GM19240 (cell line): ENCODE measurements around a stretch of chr17.

- RRBS = no CpG with 5 or more reads among the region's 2 CpGs
Measured at GRCh38 chr17:4858068-4858449, 24.9 kb downstream of the MINK1 start.

DNA sequence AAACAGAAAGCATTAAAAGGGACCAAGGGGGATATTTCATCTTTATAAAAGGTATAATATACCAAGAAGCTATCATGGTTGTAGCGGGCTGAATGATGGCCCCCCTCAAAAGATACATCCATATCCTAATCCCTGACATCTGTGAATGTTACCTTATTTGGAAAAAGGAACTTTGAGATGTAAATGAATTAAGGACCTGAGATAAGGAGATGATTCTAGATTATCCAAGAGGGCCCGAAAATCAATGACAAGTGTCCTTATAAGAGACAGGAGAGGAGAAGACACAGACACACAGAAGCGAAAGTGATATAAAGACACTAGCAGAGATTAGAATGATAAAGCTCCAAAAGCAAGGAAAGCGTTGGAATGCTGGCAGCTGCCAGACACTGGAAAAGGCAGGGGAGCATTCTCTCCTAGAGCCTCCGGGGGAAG lies 12.6 kb upstream of the GP1BA start:
- RRBS = no CpG with 5 or more reads among the region's 5 CpGs

DNA sequence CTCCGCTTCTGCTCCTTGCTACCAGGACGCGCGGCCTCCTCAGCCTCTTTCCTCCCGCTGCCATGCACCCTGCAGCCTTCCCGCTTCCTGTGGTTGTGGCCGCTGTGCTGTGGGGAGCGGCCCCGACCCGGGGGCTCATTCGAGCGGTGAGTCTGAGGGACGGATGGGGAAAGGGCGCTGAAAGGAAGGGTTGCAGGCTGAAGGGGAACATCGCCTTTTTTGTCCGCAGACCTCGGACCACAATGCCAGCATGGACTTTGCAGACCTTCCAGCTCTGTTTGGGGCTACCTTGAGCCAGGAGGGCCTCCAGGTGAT lies 737 bp downstream of the RNF167 start:
- RRBS = no CpG with 5 or more reads among the region's 17 CpGs

DNA sequence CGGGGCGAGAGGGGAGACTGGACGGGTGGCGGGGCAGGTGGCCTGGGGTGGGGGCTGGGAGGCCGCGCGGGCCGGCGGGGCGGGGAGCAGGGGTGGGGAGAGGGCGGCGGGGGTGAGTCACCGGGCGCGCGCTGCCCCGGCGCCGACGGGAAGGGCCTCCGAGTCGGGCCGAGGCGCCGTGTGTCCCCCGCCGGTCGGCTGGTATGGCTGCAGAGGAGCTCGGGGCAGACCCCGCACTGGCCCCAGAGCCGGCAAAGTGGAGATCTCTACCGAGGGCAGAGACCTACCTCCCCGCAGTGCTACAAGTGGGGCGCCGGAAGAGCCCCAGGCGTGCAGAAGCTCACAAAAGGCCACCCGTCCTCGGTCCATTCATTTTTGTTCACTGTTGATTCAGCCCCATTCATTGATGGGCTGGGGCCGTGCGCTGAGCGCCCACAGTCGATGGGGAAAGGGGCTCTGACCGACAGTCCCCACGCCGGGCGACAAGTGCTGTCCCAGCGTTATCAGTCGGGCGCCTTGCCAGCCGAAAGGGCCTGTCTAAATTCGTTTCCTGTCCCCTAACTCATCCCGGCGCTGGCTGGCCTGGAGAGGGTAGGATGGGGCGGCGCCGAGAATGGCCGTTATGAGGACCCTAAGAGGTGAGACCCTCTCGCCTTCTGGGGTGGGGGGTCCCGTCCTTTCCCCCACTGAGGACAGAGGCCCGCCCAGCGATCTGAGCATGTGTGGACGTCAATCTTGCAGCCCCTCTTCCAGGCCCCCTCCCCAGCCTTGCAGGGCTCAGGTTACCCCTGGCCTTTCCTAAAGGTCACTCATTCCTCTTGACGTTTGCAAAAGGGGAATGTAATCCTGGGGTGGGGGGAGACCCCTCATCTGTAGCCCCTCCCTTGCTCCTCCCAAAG lies 677 bp upstream of the ENO3 start:
- RRBS = 3% methylated on average over 36 of the region's 63 CpGs

DNA sequence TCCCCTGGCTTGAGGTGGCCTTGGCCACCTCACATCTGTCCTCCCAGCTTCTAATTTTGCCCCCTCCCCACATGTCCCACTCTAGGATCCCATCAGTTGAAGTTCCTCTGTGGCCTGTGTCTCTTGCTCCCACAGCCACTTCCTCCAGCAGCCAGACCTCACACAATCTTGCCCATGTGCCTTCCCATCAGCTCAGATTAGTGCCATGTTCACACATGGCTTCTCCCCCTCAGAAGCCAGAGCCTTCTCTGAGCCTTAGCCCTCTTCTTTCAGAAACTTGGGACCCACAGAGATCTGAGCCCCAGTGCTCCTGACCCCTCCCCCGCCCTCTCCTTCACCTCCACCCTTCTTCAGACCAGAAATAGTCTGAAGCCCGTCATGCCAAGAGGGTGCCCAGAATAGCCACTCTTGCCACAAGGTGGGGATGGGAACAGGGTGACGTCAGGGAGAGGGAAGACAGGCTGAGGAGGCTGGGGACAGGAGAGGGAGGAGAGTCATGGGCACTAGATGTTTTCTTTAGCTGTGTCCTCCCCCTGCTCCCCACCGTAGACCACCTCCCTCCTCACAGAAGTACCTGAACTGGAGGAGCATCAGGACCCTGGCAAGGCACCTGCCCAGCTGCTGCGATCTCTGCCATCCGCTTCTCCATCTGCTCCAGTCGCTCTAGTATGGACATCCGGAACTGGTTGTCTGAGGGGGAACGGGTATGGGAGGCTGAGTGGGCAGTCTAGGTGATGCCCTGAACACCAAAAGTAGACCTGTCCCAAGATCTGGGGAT lies 6.4 kb upstream of the SPAG7 start:
- RRBS = no CpG with 5 or more reads among the region's 9 CpGs

GRCh38 chr17:4980969-4981334 lies 6.5 kb downstream of the CAMTA2 start:
- RRBS = no CpG with 5 or more reads among the region's 5 CpGs

- RRBS = no CpG with 5 or more reads among the region's 6 CpGs
Measured at GRCh38 chr17:5044807-5045206, 9.6 kb upstream of the SLC52A1 start.

DNA sequence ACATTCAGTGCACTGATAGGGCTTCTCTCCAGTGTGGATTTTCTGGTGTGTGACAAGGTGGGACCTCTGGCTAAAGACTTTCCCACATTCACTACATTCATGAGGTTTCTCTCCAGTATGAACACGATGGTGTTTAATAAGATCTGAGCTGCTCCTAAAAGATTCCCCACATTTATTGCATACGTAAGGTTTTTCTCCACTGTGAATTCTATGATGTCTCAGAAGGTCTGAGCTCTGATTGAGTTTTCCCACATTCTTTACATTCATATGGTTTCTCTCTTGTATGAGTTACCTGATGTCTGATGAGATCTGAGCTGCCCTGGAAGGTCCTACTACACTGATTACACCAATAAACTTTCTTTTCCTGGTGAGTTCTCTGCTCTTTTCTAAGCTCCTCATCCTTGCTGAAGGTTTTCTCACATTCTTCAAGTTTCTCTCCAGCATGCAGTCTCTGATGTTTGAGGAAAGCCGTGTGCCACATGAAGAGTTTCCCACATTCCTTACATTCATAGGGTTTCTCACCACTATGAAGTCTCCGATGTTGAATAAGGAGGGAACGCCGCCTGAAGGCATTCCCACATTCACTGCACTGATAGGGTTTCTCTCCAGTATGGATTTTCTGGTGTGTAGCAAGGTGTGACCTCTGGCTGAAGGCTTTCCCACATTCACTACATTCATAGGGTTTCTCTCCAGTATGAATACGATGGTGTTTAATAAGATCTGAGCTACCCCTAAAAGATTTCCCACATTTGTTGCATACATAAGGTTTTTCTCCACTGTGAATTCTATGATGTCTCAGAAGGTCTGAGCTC lies 9.8 kb downstream of the ZNF594 start:
- RRBS = no CpG with 5 or more reads among the region's 7 CpGs

DNA sequence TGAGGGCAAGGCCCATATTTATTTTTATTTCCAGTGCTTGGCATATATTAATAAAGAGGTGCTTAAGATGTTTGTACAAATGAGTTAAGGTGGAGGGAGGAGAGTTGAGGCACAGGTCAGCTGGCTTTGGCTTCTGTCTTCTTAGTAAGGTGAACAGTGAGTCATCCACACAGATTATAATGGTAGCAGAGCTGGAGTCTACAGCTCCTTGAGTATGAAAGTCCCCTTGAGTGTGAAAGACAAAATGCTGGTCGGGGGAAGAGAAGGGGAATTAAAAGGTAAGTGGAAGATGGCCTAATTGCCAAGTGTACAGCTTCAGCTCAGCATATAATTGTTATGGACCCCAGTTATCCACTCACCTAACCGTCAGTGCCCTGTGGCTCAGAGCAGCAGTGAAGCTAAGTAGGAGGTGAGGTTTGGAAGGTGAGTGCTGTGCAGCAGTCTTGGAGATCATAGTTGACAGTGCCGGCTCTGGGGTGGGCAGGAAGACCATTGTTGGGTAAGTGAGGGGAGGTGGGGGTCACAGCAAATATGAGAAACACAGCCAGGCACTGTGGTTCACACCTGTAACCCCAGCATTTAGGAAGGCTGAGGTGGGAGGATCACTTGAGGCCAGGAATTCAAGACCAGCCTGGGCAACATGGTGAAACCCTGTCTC lies 8.2 kb downstream of the C1QBP start:
- RRBS = no CpG with 5 or more reads among the region's 3 CpGs

DNA sequence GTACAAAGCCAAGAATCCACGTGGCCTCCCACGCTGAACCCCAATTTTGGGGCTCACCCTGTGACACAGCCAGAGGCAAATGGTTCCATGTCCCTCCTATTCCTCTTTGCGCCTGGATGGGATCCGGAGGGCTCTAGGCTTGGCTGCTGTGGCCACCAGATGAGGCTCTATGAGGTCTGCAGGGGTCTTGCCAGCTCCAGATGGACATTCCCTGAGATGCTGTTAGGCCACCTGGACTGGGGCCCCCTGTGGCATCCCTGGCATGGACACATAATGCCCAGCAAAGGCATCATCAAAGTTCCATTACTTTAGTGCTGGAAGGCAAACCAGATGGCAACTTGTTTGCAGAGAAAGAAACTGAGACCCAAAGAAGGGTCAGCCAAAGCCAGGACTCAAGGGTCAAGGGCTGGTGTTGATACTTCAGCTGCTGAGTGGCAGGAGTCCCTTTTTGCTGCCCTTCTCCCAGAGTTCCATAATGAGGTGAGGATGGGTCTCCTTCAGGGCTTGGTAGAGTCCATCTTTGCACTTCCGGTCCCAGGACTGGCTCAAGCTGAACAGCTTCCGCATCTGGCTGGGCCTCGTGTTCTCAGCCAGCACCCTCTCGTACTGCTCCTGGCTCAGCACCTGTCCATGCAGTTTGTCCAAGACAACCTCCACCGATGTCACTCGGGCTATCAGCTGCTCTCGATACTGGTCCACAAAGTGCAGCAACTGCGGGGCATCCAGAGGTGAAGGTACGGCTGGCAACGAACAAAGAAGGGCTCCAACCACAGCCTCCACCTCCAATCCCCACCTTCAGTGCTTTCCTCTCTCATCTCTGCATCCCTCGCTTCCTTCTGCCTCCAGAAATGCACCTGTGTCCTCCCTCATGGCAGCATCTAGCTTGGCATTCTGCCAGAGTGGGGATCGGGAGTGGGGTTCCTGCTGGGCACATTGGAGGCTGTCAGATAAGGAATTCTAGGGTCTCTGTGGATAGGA lies 13.8 kb upstream of the ENSG00000286190 start:
- RRBS = no CpG with 5 or more reads among the region's 16 CpGs

- RRBS = no CpG with 5 or more reads among the region's 7 CpGs
Measured at GRCh38 chr17:5541526-5542274, 40.9 kb upstream of the ENSG00000286190 start.

DNA sequence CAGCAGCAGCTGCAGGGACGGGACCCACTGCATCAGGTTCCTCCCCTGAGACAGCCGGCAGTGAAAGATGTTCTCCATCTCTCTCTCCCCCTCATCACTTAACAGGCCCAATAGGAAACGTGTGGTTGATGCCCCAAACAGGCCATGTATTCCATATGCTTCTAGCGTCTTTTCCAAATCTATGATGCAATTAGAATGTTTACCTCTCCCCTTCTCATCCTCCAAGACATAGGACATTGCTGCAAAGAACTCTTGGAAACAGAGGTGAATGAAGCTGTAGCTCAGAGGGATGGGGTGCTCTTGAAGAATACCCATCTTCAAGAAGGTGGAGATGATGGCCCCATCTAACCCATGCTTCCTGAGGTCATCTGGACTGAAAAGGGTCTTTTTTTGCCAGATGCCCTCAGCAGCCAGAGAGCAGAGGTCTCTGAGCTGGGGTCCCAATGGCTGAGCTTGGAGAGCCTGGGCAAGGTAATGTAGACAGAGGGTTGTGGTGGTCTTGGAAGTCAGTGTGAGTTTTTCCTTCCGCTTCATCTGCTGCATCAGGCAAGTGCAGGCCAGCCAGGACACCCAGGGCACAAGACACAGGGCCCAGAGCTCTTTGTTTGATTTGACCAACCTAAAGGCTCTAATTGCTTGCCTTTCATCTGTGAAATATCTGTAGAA lies 25.6 kb downstream of the NLRP1 start:
- RRBS = no CpG with 5 or more reads among the region's 5 CpGs

GRCh38 chr17:5649142-5649531 lies 64.8 kb upstream of the NLRP1 start:
- RRBS = no CpG with 5 or more reads among the region's 1 CpG

DNA sequence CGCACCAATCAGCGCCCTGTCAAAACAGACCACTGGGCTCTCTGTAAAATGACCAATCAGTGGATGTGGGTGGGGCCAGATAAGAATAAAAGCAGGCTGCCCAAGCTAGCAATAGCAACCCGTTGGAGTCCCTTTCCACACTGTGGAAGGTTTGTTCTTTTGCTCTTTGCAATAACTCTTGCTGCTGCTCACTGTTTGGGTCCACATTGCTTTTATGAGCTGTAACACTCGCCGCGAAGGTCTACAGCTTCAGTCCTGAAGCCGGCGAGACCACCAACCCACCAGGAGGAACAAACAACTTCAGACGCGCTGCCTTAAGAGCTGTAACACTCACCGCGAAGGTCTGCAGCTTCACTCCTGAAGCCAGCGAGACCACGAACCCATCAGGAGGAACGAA lies 187.8 kb upstream of the NLRP1 start:
- RRBS = no CpG with 5 or more reads among the region's 15 CpGs

- RRBS = no CpG with 5 or more reads among the region's 2 CpGs
Measured at GRCh38 chr17:5832632-5833460, 237.3 kb upstream of the WSCD1 start.

- RRBS = no CpG with 5 or more reads among the region's 7 CpGs
Measured at GRCh38 chr17:6191463-6191922, 121.3 kb downstream of the WSCD1 start.

- RRBS = no CpG with 5 or more reads among the region's 6 CpGs
Measured at GRCh38 chr17:6452763-6453682, 8.8 kb downstream of the PIMREG start.

GRCh38 chr17:6470395-6470834 lies 26.2 kb downstream of the PIMREG start:
- RRBS = no CpG with 5 or more reads among the region's 16 CpGs

- RRBS = no CpG with 5 or more reads among the region's 3 CpGs
Measured at GRCh38 chr17:6492776-6493451, 48.7 kb downstream of the PIMREG start.

- RRBS = 10% methylated on average over 4 of the region's 16 CpGs
Measured at GRCh38 chr17:6554524-6555348, 1.6 kb downstream of the PITPNM3 start.